Mesangial cell (primary cell): ENCODE measurements around the genes ATP1A4, NHLH1 and PPOX.

GRCh38 chr1:159921644-159921874 is 3.7 kb downstream of the TAGLN2 start:
- RAMPAGE, long total RNA = no peak

GRCh38 chr1:160096504-160097182 is 1.8 kb downstream of the IGSF8 start:
- RAMPAGE, long total RNA = no peak

DNA sequence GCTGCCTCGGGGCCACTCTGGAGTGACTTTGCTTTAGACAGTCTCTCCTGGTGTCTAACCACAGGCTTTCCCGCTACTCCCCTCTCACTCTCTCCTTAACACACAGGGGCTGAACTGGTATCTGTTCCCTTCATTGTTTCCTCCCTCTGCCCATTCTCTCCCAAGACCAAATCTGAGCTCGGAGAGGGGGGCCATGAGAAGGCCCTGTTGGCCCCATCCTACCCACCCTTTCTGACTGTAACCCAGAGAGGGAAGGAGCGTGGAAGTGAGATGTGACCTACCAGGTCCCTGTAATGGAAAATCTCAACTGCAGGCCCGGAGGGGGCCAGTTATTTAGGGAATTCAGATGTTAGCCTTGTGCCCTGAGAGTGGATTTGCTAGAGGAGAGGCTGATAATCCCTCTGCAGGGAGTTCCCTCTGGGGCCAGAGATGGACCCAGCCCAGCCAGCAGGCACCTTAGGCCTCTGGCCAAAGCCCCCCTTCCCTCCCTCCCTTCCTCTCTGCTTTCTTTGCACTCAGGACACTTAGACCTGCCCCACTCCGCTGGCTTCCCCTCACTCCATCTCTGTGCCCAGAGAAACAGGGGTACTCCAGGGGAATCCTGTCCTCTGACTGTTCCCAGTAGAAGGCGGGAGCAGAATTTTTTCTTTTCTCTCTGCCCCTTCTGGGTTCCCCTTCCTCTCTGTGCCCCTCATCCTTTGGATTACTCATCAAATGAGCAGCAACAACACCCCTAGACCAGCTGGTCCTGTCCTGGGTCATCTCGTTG is 1.5 kb upstream of the ATP1A2 start:
- RAMPAGE, long total RNA = no peak

GRCh38 chr1:160116124-160117253 is 930 bp downstream of the ATP1A2 start:
- RAMPAGE, long total RNA = no peak

- RAMPAGE, long total RNA = no peak
Observed at GRCh38 chr1:160151391-160151797, at the start of gene ATP1A4. Gene ATP1A4 (plus strand): TSS chr1:160151603.

DNA sequence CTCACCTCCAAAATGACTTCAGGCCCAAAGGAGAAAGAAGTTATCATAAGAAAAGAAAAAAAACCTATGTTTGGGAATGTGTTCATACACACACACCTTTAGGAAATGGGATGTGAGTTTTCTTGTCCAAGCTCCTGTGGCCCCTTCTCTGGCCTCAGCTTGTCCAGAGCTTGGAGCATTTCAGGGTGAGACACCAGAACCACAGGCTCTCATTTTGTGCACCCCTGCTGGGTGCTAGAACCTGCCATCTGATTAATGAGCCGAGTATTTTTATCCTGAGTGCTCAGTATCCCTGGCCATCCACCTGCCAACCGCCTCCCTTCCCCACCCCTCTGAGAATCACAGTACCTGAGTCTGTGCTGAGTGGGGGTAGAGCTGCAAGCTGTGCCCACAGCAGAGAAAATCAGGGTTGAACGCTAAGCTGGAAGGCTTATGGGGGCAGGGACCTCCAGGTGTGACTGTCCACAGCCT is 1.3 kb downstream of the CASQ1 start:
- RAMPAGE, long total RNA = no peak

DNA sequence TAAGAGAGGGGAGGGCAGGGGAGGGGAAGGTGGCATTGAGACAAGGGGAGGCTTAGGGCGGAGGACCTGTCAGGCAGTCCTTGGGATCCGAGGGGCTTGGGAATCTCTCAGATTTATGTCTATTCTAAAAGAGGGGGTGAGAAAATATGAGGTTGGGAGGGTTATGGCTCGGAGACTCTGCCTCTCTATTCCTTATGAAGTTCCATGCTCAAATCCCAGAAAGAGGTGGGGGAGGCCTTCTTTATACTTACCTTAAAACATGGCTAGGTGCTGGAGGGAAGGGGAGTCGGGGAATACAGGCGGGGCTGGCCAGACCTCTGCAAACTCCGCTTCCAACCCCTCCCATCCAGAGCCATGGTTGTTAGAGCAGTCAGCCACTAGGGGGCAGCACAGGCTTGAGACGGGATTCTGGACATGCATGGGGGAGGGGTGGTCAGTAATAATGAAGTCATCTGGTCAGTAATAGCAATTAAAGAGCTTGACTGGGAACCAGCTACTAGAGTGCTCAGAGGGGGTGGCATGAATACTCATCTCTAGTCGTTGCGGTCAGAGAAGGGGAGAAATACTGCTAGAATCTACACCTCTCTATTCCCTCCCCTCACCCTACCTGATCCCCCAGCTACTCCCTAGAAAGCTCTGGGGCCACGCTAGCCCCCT is 2.6 kb downstream of the CASQ1 start:
- RAMPAGE, long total RNA = no peak

DNA sequence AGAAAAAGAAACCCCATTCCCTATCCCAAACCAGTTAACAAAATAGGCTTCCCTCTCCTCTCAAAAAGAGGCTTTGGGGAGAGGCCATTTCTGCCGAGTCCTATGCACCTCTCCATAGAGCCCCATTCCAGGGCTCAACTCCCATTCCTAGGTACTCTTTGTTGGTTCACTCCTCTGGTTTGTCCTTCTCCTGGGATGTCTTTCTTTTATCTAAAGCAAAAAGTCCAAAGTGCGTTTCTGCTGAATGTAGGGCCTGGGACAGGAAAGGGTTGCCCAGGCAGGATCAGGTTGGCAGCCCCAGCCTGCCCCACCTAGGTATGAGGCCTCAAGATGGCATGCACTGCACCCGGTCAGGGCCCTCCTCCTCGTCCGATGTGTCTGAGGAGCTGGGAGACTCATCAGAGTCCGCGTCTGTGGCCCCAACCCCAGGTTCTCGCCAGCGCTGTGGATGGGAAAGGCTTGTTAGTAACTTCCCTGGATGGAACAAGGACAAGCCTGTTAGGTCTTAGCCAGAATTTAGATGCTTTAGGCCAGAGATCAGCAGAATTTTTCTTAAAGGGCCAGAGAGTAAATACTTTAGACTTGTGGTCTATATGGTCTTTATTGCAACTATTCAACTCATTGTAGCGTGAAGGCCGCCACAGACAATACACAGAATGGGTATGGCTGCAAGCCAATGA is 12.2 kb downstream of the PEA15 start:
- RAMPAGE, long total RNA = no peak

DNA sequence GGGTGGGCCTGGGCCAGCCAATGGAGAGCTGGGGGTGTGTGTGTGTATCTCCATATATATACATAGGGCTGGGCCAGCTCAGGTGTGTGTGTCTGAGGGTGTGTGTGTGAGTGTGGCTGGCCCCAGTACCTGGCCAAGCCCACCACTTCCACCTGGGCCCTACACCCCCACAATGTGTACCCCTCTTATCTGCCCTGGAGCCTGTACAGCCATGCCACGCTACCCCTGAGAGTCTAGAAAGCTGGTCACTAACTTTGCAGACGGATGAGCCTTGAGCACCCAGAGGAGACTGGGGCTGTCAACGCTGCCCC is at the start of gene NHLH1:
TSS of gene NHLH1 (plus strand) at position 85 of the 311 bp plus-strand sequence.
- RAMPAGE, long total RNA = no peak

- RAMPAGE, long total RNA = no peak
Observed at GRCh38 chr1:160374688-160375121, 7.8 kb downstream of the NHLH1 start.

DNA sequence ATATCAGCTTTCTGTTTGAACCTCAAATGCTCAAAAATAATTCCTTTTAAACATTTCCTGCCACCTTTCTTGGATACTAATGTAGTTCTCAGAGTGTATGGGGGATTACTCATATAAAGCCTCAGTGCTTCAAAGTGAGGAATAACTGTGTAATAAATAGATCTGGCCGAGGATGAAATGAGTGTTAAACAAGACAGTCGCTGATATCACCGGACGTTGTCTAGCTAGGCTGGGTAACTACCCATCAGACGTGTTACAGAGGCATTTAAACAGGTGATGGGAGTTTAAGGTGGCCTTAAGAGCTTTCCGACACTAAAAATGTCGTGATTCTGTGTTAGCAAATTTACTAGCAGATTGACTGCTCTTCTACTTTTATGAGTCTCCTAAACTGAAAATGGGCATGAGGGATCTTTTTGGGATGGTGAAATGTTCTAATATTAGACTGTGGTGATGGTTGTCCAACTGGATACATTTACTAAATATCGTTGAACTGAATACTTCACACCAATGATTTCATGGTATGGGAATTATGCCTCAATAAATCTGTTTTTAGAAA is 53.2 kb downstream of the VANGL2 start:
- RAMPAGE, long total RNA = no peak

GRCh38 chr1:160628778-160629110 is 18.1 kb downstream of the SLAMF1 start:
- RAMPAGE, long total RNA = no peak

DNA sequence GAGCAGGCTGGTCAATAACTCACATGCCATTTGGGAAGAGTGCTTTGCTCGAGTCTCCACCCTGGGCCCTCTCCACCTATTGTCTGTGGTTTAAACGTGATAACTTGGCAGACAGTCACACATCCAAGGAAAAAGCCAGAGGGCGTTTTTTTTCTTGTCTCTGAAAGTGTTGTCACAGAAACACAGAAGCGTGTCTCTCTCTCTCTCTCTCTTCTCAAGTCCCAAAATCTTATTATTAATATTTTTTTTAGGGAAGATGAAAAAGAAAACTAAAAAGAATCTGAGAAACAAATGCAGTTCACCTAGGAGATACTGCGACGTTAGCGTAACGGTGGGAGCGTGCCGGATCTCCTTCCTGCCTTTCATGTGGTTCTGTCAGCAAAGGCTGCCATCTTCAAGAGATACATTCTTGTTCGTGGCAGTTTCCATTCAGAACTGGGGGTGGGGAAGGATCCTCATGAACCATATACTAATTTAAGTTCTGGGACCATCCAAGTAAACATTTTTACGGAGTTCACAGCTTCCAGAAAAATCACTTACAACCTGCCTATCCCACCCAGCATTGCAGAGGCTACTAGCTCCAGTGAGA is 17.6 kb downstream of the SLAMF1 start:
- RAMPAGE, long total RNA = no peak

- RAMPAGE, long total RNA = no peak
Observed at GRCh38 chr1:160781933-160782649, 13.9 kb upstream of the LY9 start.

- RAMPAGE, long total RNA = no peak
Observed at GRCh38 chr1:160982006-160982683, 27.5 kb upstream of the ITLN2 start.

GRCh38 chr1:161013045-161014264 is 7.5 kb downstream of the F11R start:
- RAMPAGE, long total RNA = no peak

DNA sequence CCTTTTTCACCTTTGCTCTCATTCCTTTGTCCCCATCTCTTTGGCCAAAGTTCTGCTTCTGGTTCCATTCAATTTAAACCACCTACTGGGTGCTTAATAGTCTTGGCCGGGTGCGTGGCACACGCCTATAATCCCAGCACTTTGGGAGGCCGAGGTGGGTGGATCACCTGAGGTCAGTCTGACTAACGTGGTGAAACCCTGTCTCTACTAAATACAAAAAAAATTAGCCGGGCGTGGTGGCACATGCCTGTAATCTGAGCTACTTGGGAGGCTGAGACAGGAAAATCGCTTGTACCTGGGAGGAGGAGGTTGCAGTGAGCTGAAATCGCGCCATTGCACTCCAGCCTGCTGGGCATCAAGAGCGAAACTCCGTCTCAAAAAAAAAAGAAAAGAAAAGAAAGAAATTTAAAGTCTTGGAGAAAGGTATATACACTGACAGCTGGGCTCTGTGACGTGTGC is 1.5 kb upstream of the F11R start:
- RAMPAGE, long total RNA = no peak

- RAMPAGE, long total RNA = no peak
Observed at GRCh38 chr1:161046583-161047794, 1.2 kb upstream of the USF1 start.

DNA sequence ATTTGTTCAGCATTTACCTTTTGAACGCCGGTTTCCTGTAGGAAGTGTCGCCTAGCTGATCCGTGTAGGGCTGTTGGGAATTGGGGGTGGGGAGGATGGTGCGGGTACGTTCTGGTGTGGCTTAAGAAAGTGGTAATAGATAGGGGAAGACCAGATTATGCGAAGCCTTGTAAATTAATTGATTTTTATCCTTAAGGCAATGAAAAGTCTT is 628 bp upstream of the DEDD start:
- RAMPAGE, long total RNA = no peak

- RAMPAGE, long total RNA = no peak
Observed at GRCh38 chr1:161166180-161166913, at the start of gene PPOX. Gene PPOX (plus strand): TSS chr1:161166426.